Caco-2 (cell line): ENCODE measurements around a stretch of chr7.

DNA sequence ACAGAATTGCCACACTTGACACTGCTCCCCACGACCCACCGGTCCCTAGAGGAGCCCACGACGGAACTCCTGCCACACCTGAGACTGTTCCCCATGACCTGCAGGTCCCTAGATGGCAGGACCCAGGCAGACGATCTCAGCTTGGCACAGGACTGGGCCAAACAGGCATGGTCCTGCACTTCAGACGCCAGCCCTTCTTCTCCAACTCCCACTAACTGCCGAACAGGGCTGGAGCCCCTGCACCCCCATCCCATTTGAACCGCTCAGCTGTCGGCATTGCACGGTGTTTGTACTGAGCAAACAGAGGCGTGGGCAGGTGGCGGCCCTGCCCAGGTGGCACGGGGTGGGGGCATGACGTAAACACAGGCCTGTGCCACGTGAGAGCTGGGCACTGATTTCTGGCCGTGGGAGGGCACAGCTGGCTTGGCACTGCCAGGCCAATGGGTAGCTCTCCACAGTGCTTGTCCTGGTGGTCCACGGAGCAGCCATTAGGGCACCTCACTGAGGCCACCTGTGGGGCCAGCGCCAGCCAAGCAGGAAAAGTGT is 258.4 kb downstream of the ELFN1 start:
- PRO-cap = no peak
- RRBS = no CpG with 5 or more reads among the region's 18 CpGs

DNA sequence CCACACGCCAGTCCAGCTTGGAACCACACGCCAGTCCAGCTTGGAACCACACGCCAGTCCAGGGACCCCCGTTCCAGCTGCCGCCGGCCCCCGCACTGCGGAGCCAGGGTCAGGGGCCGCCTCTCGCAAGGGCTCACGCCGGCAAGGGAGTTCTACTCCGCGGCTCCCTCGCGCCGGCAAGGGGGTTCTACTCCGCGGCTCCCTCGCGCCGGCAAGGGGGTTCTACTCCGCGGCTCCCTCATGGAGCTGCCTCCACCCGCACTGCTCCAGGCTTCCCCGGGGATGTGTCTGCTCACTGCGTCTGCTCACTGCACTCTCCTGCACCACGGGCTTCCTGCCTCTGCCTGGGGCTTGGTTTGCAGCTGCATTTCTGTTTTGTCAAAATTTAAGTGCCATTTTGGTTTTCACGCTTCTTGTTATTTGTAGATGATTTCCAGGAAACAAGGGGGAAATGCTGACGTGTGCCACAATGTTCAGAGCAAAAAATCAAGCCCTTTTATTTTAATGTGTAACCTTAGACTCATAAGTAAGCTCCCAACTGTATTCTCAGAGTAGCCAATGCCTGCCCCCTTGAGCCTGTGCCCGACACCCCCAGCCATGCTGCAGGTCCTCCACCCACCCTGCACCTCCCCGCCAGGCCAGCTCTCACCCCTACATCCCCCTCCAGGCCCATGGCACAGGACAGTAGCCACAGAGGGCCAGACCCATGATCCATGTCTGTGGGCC is 246.3 kb downstream of the MAD1L1 start:
- PRO-cap = no peak
- RRBS = 98% methylated on average over 12 of the region's 32 CpGs

DNA sequence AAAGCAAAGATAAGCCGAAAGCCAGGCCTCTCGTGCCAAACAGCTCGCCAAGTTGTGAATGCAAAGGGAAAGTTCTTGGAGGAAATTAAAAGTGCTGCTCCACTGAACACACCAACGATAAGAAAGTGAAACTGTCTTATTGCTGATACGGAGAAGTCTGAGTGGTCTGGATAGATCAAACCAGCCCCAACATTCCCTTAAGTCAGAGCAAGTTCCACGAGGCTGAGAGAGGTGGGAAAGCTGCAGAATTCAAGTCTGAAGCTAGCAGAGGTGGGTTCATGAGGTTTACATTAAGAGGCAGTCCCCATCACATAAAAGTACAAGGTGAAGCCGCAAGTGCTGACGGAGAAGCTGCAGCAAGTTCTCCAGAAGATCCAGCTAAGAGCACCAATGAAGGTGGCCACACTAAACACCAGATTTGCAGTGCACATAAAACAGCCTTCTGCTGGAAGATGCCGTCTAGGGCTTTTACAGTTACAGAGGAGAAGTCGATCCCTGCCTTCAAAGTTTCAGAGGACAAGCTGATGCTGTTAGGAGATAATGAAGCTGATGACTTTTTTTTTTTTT is 194.7 kb downstream of the MAD1L1 start:
- PRO-cap = no peak
- RRBS = no CpG with 5 or more reads among the region's 10 CpGs

- PRO-cap = no peak
- RRBS = 95% methylated on average over 4 of the region's 20 CpGs
These were observed 162.7 kb downstream of the MAD1L1 start for GRCh38 chr7:2069973-2070585.

DNA sequence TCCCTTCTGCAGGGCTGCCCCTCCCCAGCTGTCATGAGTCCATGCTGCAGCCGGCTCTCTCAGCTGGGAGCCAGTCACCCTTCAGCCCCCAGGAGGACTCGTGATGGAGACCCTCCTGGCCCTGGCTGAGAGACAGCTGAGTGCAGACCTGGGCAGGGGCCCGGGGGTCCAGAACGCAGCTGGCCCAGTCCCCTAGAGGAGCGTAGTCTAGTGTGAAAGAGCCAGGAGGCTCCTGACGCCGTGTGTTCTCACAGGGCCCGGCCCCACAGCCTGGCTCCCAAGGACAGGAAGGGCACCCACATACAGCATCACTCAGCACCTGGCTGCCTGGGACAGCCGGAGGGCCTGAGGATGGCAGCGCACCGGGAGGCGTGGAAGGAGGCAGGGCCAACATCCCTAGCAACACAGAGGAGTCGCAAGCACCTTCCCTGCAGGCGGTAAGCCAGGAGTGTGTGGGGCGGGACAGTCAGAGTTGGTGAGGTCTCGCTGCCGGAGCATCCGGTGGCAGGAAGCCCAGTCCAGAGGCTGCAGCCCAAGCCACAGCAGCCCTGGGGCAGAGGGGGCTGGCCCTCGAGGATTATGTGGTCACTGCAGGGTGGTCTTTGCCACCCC is 125.9 kb downstream of the MAD1L1 start:
- PRO-cap = no peak
- RRBS = 95% methylated on average over 7 of the region's 19 CpGs

- PRO-cap = no peak
- RRBS = no CpG with 5 or more reads among the region's 46 CpGs
These were observed 123.9 kb downstream of the MAD1L1 start for GRCh38 chr7:2108293-2109718.

- PRO-cap = no peak
- RRBS = no CpG with 5 or more reads among the region's 9 CpGs
These were observed 18.7 kb downstream of the MAD1L1 start for GRCh38 chr7:2214038-2214379.

- PRO-cap = no peak
- RRBS = no CpG with 5 or more reads among the region's 20 CpGs
These were observed 13.4 kb downstream of the MAD1L1 start for GRCh38 chr7:2219204-2219813.

DNA sequence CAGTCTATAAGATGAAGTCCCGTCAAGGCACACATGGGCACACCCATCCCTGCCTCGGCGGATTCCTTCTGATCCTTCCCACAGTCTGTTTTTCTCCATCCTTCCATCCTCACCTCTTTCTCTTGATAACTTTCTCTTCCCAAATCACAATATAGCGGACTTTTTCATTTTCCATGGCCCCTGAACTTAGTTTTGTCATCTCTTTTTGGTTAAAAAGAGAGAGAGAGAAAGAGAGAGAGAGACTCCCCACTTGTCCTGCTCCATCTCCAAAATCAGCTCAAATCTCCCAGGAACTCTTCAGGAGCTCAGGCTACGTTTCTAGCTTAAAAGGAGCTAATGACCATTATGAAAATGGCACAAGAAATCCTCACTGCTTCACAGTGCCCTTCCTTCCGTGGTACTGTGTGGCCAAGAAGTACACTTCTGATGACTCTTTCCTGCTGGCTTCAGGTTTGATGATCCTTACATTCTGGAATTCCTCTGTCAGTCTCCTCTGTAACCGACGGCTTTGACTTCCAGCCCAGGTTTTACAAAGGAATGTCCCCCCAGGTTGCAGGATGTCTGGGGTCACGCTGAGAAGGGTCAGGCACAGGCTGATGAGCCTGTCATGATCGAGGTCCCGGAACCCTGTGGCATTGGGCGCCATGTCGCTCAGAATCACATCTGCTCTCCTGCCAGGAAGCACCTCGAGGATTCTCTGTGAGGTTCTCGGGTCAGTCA is 2.2 kb upstream of the MAD1L1 start:
- PRO-cap = no peak
- RRBS = no CpG with 5 or more reads among the region's 15 CpGs

GRCh38 chr7:2299016-2299738 is 15.1 kb downstream of the SNX8 start:
- PRO-cap = no peak
- RRBS = 100% methylated on average over 3 of the region's 19 CpGs

DNA sequence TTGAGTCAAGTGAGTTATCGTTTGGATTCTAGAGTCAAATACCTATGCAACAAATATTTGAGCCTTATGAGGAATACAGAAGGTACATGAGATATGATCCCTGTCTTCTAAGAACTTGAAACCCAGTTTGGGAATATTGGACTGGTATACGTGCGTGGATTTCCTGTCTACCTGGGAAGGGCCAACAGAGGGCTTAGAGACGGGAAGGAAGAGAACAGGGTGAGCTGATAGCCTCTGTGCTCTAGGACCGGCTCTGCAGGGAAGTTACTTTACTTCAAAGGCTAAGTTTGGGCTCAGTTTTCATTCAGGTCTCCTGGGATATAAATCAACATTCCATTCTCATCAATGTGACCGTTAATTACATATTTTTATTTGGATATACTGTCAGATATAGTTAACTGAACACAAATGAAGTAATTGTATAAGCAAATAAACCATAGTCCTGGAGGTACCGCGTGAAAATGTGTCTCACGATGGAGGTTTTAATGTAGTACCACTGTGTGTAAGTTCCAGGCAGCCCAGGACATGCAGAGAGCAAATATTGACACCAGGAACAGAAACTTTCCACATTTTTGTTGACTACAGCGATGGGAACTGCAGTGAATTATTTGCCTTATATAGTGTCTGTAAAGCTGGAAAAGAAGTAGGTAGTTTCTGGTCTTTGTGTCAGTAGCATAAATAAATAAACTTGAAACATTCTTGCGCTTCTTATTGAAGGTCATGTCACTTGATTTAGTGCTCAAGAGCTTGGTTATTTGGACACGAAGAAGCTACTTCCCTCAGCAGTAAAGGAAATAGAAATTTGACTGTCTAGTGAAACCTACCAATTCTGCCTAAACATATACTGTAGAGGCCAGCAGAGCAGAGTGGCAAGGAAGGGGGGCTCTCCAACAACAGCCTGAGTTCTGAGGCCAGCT is 8.7 kb downstream of the CHST12 start:
- PRO-cap = bidirectional peak, plus-strand start at position 196 of the sequence, minus-strand start at position 178 of the sequence; bidirectional peak, plus-strand start at position 742 of the sequence, minus-strand start at position 463 of the sequence
- RRBS = no CpG with 5 or more reads among the region's 12 CpGs

DNA sequence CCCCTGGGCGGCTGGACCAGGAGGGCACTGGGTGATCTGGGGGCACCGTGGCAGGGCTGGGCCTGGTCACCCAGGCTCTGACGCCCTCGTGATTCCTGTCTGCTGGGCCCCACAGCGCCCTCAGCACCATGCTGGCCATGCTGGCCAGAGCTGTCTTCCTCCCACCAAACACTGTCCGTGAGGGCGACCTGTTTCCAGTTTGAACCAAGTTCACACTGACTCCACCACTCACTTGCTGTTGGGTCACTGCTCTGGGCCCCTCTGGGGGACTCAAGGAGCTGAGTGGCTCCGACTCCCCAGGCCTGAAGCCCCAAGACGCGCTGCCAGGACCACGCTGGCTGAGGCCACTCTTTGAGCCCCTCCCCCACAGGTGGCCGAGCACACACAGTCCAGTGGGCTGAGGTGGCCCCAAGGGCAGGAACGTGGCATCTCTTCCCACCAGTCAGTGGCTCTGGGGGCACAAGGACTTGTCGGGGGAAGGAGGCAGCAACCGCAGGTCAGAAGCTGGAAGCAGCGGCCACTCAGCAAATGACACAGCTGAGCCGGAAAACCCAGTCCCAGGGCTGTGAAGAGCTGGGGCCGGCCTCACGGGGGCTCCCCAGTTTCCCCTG is 24.2 kb downstream of the GRIFIN start:
- PRO-cap = unidirectional peak, plus-strand start at position 129 of the sequence; bidirectional peak, plus-strand start at position 231 of the sequence, minus-strand start at position 217 of the sequence; bidirectional peak, plus-strand start at position 470 of the sequence, minus-strand start at position 453 of the sequence
- RRBS = 69% methylated on average over 1 of the region's 19 CpGs

GRCh38 chr7:2508061-2508829 is 11.3 kb upstream of the LFNG start:
- PRO-cap = no peak
- RRBS = 100% methylated on average over 1 of the region's 34 CpGs

DNA sequence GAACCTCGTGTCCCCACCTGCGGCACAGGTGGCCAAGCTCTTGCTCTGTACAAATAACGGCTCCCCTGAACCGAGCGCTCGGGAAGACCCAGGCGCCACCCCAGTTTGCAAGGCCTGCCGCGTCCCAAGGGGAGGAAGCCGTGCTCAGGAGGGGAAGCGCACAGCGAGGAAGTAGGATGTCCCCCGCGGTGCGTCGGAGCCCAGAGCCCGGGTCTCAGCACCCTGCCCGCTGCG is 471 bp upstream of the LFNG start:
- PRO-cap = no peak
- RRBS = 6% methylated on average over 3 of the region's 19 CpGs

GRCh38 chr7:2521063-2521529 is 1.5 kb downstream of the LFNG start:
- PRO-cap = no peak
- RRBS = no CpG with 5 or more reads among the region's 28 CpGs

GRCh38 chr7:2521890-2522749 is 2.5 kb downstream of the LFNG start:
- PRO-cap = no peak
- RRBS = no CpG with 5 or more reads among the region's 23 CpGs

DNA sequence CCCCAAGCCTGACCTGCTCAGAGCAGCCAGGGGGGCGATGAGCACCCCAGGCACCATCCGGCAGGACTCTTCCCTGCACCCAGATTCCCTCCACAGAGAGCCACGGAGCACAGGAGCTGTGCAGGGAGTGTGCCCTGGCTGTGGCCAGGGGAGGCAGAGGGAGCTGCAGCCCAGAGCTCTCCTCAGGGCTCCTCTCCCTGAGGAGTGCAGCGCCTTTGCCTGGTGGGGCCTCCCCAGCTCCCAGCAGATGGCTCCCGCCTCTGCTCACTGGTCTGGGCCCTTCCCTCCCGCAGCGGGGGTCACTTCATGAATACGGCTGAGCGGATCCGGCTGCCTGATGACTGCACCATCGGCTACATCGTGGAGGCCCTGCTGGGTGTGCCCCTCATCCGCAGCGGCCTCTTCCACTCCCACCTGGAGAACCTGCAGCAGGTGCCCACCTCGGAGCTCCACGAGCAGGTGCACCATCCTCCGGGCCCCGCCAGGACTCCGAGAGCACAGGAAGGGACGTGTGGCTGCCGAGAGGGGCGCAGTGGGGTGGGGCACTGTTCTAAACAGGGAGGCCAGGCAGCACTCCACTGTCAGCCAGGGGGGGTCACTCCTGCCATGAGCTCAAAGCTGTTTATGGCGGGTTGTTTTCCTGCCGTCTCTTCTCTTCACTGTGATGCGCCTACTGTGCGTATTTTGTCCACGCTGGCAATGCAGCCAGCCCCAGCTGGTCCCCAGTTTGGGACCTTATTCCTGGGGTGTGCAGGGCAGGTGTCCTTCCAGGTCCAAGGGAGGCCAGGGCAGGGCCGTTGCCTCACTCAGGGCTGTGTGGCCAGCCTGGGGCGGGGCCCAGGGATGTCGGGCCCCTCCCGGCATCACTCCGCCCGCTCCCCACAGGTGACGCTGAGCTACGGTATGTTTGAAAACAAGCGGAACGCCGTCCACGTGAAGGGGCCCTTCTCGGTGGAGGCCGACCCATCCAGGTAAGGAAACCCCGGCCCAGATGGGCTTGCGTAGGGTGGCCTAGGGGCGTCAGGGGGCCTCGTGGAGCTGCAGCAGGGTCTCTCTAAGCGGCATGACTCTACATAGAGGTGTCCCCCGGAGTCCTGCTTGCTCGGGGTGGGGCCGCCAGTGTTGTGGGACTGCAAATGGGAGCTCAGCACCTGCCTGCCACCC is 6.8 kb downstream of the LFNG start:
- PRO-cap = no peak
- RRBS = 99% methylated on average over 4 of the region's 49 CpGs

DNA sequence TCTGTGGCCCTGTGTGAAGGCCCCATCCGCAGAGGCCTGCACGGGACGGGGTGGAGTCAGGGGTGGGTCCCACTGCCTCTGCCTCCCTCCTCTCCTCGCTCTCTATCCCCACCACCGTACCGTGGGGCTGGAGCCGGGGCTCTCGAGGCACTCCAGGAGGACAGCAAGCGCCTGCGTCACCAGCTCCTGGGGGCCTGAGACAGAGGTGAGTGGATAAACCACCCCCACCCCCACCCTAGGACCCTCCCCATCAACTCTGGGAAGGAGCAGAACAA is 14.5 kb downstream of the BRAT1 start:
- PRO-cap = no peak
- RRBS = no CpG with 5 or more reads among the region's 10 CpGs

- PRO-cap = no peak
- RRBS = no CpG with 5 or more reads among the region's 14 CpGs
These were observed 8.1 kb downstream of the BRAT1 start for GRCh38 chr7:2547090-2547795.

- PRO-cap = no peak
- RRBS = no CpG with 5 or more reads among the region's 12 CpGs
These were observed 23.6 kb upstream of the AMZ1 start for GRCh38 chr7:2664291-2664964.